Keratinocyte (primary cell): ENCODE measurements around the gene TAS2R31.

CAGE:
- cytosol, long polyA minus RNA: no peak
- cytosol, long polyA plus RNA: no peak
- long polyA plus RNA: no peak
- nucleus, long polyA minus RNA: no peak
- nucleus, long polyA plus RNA: no peak
Measured at GRCh38 chr12:10924819-10925341, 4.2 kb upstream of the PRH2 start.

CAGE:
- cytosol, long polyA minus RNA: no peak
- cytosol, long polyA plus RNA: no peak
- long polyA plus RNA: no peak
- nucleus, long polyA minus RNA: no peak
- nucleus, long polyA plus RNA: no peak
Measured at GRCh38 chr12:11015884-11016474, 6.4 kb downstream of the TAS2R19 start.

GRCh38 chr12:11031282-11031825 lies at the start of gene TAS2R31:
Gene TAS2R31 (minus strand): TSS chr12:11031407.
CAGE:
- cytosol, long polyA minus RNA: no peak
- cytosol, long polyA plus RNA: no peak
- long polyA plus RNA: no peak
- nucleus, long polyA minus RNA: no peak
- nucleus, long polyA plus RNA: no peak

DNA sequence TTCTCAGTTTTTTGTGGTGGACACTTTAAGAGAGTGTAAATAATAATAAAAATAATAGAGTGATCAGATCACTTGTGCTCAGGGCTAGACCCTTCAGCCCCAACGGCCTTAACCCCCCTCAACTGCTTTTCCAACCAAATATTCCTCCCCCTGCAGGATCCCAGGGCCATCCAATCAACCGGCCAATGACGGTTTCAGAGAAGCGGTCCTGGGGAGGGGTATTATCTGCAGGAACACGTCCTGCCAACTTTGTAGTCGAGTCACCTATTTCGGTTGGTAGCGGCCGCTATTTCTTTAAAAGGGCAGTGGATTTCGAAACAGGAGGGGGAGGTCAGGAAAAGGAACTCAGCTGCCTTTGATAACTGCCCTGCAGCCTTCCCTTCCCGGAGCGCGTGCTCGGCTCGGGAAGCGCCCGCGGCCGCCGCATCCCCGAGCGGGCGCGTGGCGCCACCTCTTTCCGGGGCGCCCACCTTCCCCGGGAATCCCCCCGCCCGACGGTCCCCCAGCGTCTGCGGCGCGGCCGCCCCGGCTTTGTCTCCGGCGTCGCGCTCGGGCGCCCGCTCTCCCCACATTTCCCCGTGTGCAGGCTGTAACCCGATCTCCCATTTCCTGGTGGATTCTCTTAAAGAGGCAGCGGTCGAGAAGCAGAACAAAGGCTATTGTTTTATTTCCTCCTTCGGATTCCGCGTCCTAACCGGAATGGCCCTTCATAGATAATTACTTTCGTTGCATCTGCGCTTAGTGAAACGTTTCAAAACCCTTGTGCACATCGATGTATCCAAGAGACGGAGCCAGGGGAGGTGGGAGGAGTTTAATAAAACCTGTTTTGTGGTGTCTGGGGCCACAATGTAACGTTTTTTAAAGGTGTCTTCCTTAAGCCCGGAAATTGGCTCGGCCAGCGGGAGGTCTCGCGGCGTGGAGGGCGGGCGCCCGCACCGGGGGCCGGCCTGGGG lies 662 bp upstream of the ETV6 start:
CAGE:
- cytosol, long polyA minus RNA: no peak
- cytosol, long polyA plus RNA: no peak
- long polyA plus RNA: no peak
- nucleus, long polyA minus RNA: no peak
- nucleus, long polyA plus RNA: no peak

DNA sequence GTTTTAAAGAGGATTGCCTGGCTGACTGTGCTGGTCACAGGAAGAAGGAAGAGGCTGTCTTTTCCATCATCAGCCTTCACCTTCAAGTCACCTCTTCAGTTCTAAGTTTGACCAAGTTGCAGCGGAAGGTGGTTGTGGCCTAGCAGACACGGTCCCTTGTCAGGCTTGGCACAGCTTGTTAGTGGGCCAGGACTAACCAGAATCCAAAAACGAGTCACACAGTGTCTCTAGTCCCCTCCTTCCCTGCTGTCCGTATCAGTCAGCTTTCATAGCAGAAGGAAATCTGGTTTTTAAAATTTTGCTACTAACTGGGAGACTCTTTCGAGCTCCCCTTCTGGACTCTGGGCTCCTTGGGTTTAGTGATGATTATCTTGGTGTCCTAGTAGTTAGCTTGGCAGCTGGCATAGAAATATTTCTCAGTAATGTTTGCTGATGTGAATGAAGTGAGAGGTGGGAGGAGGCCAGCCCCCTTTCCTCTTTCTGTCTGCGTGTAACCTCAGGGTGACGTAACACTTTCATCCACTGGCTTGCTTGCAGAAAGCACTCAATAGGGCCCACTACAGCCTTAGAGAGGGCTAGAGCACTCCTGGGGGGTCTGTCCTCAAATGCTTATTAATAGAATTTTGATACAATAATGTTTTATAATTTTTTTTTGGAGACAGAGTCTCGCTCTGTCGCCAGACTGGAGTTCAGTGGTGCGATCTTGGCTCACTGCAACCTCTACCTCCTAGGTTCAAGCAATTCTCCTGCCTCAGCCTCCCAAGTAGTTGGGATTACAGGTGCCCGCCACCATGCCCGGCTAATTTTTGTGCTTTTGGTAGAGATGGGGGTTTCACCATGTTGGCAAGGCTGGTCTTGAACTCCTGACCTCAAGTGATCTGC lies 3.9 kb downstream of the ETV6 start:
CAGE:
- cytosol, long polyA minus RNA: no peak
- cytosol, long polyA plus RNA: no peak
- long polyA plus RNA: no peak
- nucleus, long polyA minus RNA: no peak
- nucleus, long polyA plus RNA: no peak

GRCh38 chr12:11654167-11654769 lies 4.8 kb downstream of the ETV6 start:
CAGE:
- cytosol, long polyA minus RNA: no peak
- cytosol, long polyA plus RNA: no peak
- long polyA plus RNA: no peak
- nucleus, long polyA minus RNA: no peak
- nucleus, long polyA plus RNA: no peak

DNA sequence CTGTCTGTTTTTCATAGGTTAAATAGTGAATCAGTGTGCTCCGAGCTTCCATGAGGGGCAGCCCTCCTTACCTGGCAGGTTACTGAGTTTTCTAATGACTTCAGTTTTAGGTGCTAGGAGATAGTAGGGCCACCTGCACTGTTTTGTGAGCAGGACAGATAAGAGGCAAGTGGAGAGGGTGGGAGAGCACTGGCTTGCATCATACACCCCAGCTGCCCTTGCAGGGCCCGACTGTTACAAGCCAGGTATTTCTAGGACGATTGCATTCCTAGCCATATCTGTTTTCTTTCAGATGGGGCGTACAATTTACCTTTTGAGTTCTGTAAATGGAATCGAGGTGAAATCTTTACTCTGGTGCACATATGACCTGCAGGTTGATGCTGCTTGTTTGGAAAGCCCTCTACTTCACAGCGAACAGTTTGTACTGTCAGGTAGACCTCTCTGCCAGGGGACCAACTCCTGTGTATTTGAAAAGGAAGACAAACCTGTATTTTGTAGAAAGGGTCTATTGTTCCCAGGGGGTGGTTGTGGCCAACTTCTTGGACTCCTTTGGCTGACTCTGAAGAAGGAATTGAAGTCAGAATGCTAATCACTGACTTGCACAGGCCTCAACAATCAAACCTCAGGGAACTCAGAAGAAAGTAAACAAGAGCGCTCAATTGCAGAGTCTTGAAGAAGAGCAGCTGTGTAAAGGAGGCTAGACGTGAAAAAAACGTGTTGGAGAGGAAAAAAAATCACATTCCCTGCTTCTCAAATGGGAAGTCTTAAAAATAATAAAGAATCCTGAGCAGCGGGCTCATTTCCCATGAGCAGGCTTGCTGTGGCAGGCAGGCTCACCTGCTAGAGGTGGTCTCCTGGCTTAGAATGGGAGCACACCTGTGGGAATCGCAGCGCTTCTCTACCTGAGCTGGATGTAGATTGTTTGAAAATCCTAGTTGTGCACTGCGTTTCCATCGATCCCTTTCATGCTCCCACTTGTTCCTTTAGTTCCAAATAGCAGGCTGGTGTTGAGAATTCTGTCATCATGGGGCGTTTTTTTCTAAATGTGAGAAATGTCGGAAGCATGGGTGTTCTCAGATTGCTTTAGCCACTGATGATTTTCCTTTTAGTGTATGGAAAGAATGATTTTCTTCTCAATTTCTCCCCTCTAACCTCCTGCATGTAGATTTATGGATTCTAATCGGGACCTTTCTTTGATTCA lies 57.4 kb downstream of the ETV6 start:
CAGE:
- cytosol, long polyA minus RNA: no peak
- cytosol, long polyA plus RNA: no peak
- long polyA plus RNA: no peak
- nucleus, long polyA minus RNA: no peak
- nucleus, long polyA plus RNA: no peak

CAGE:
- cytosol, long polyA minus RNA: no peak
- cytosol, long polyA plus RNA: no peak
- long polyA plus RNA: no peak
- nucleus, long polyA minus RNA: no peak
- nucleus, long polyA plus RNA: no peak
Measured at GRCh38 chr12:11714474-11715302, 65.2 kb downstream of the ETV6 start.

DNA sequence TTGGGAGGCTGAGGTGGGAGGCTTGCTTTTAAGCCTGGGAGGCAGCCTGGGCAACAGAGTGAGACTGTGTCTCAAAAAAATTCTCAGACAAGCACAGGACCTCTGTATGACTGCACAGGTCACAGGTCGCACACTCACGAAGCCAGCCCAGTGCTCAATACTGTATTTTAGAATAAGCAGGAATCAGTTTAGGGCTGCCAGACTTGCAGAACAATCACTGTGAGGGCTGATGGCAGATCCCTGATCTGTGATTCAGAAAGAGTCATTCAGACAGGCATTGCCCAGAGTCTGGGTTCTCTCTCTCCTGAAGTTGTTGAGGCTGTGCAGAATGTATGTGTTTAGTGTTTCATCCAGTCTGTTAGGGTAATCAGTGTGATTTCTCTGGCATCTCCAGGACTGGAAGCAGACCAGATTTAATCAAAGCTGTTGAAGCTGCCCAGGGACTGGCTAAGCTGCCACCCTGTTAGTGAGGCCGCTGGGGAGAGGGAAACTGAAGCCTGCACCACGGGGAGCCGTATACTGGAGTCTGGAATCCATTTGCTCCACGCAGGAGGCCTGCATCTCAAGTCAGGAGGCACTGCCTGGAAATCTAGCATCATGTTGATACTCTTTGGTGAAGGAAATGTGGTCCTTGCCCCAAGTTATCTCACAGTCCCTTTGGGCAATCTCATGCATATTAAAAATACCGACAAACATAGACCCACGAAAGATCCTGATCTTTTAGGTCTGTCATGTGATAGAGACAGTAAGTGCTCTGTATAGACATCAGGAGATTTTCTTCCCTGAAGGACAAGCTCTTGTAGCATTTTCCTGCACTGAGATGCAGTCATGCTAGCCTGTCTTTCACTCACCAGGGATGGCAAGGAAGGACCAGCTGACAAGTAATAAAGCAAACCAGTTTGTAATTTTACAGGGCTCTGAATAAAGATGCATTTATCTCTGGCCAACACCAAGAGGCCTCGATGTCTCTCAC lies 69.5 kb downstream of the ETV6 start:
CAGE:
- cytosol, long polyA minus RNA: no peak
- cytosol, long polyA plus RNA: no peak
- long polyA plus RNA: no peak
- nucleus, long polyA minus RNA: no peak
- nucleus, long polyA plus RNA: no peak

DNA sequence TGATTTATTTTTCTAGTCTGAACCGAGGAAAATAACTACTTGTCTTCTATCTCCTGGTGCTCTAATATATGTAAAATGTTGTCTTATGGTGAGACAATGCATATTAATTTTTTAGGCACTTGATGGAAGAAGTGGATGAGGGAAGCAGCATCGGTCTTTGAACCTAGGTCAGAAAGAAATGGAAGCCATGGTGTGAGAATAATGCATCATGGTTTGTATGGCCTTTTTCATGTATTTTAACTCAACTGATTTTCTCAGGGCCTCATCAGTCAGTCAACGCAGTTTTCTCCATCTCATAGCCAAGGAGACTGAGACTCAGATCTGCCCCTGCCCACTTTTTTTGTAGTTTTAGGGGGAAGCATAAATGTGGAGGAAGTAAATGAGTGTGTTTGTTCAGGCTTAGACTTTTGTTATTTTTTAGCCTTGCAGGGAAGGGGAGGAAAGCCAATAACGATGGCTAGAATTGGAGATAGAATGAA lies 88.1 kb downstream of the ETV6 start:
CAGE:
- cytosol, long polyA minus RNA: no peak
- cytosol, long polyA plus RNA: no peak
- long polyA plus RNA: no peak
- nucleus, long polyA minus RNA: no peak
- nucleus, long polyA plus RNA: no peak

GRCh38 chr12:11740950-11741730 lies 91.7 kb downstream of the ETV6 start:
CAGE:
- cytosol, long polyA minus RNA: no peak
- cytosol, long polyA plus RNA: no peak
- long polyA plus RNA: no peak
- nucleus, long polyA minus RNA: no peak
- nucleus, long polyA plus RNA: no peak

DNA sequence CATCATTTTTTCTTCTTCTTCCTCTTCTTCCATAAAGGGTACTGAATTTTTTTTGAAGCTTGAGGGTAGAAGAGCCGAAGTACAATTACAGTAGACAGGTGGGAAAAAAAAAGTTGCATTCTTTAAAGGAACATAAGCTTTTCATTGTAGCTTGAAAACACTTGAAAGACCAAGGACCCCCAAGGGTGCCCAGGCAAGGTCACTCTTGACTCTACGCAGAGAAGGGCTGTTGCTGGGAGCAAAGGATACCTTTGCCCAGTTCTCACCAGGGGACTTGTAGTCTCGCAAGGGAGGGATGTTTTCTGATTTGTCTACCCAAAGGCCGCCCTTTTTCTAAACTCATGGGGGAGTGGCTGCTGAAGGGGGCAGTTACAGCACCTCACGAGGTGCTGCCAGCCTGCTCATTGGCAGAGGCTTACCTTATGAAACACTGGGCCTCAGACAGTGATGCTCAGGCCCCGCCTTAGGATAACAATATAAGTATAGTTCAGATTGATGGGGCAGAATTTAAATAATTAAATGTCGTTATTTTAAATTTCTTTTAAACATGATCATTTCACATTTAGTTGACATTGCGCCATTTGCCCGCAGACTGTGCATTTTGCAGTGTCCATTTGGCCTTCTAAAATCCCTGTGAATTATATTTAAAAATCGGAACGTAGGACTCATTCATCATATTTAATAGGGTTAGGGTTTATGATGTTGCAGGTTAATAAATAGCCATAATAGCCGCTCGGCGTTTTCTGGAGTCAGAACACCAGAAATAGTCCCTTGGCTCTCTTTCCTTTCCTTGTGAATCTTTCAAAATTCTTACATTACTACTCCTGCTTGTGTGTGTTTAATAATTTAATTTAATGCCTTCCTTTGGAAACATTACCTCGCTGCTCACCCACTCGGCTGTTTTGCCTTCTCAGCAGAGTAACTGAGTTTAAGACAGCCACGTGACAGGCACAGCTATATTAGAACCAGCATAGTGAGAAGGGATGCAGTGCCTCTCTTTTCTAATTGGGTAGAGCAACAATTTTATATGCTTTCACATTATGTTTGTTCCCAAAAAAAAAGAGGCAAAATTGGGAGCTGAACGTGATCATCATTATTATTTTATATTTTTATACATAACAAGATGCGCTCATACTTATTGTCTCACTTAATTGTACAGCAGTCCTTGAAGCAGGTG lies 107.3 kb downstream of the ETV6 start:
CAGE:
- cytosol, long polyA minus RNA: no peak
- cytosol, long polyA plus RNA: no peak
- long polyA plus RNA: no peak
- nucleus, long polyA minus RNA: no peak
- nucleus, long polyA plus RNA: no peak

GRCh38 chr12:11763047-11763534 lies 113.6 kb downstream of the ETV6 start:
CAGE:
- cytosol, long polyA minus RNA: no peak
- cytosol, long polyA plus RNA: no peak
- long polyA plus RNA: no peak
- nucleus, long polyA minus RNA: no peak
- nucleus, long polyA plus RNA: no peak

GRCh38 chr12:11807214-11807871 lies 157.9 kb downstream of the ETV6 start:
CAGE:
- cytosol, long polyA minus RNA: no peak
- cytosol, long polyA plus RNA: no peak
- long polyA plus RNA: no peak
- nucleus, long polyA minus RNA: no peak
- nucleus, long polyA plus RNA: no peak

DNA sequence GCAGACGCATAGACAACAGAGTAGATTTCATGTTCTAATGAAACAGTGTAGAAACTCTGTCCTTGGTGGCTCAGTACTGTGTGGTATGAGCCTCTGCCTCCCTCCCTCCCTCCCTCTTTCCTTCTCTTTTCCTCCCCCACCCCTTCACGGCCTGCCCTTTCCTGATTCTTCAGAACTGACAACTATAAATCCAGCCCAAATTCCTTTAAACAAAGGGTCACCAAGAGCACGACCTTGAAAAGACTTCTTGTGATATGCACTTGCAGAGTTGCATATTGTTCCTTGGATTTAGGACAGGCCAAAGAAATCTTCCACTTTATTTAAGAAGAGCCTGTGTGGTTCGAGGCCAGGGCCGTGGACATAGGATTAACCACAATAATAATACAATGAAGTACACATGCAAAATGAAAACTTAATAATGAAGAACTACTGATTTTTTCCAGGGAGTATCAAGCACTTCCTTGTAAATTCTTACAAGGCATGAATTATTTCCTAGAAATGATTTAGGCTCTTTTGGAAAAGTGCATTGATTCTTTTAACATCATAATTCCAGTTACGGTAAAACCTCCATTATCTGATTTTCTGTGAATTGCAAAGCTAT lies 164.1 kb downstream of the ETV6 start:
CAGE:
- cytosol, long polyA minus RNA: no peak
- cytosol, long polyA plus RNA: no peak
- long polyA plus RNA: no peak
- nucleus, long polyA minus RNA: no peak
- nucleus, long polyA plus RNA: no peak

DNA sequence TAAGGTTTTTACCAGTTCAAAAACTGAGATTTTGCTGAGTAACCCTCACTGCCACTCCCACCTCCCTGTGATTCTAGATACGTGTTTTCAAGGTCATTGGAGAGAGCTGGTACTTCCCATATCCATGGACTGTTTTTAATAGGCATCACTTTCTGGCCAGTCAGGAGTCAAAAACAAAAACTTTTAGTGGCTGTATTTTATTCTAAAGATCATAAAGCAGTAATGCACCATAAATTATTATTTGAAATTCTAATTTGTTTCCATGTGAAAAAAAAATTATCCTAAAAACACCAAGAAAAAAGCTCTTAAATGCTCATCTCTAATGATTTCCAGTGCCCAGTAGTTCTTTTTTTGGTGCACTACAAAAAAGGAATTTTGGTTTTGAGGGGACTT lies 187.5 kb downstream of the ETV6 start:
CAGE:
- cytosol, long polyA minus RNA: no peak
- cytosol, long polyA plus RNA: no peak
- long polyA plus RNA: no peak
- nucleus, long polyA minus RNA: no peak
- nucleus, long polyA plus RNA: no peak

CAGE:
- cytosol, long polyA minus RNA: no peak
- cytosol, long polyA plus RNA: no peak
- long polyA plus RNA: no peak
- nucleus, long polyA minus RNA: no peak
- nucleus, long polyA plus RNA: no peak
Measured at GRCh38 chr12:11909274-11909620, 161.5 kb upstream of the BCL2L14 start.

GRCh38 chr12:12179410-12180366 lies 87.2 kb downstream of the LRP6 start:
CAGE:
- cytosol, long polyA minus RNA: no peak
- cytosol, long polyA plus RNA: no peak
- long polyA plus RNA: no peak
- nucleus, long polyA minus RNA: no peak
- nucleus, long polyA plus RNA: no peak

CAGE:
- cytosol, long polyA minus RNA: no peak
- cytosol, long polyA plus RNA: no peak
- long polyA plus RNA: no peak
- nucleus, long polyA minus RNA: no peak
- nucleus, long polyA plus RNA: no peak
Measured at GRCh38 chr12:12265993-12266341, 877 bp downstream of the LRP6 start.

CAGE:
- cytosol, long polyA minus RNA: no peak
- cytosol, long polyA plus RNA: no peak
- long polyA plus RNA: no peak
- nucleus, long polyA minus RNA: no peak
- nucleus, long polyA plus RNA: no peak
Measured at GRCh38 chr12:12308395-12308849, 41.6 kb upstream of the LRP6 start.